Foreskin keratinocyte (primary cell): Measurements from ENCODE around the genes ARID1B and ZDHHC14.

- RAMPAGE, total RNA, result no peak
Measured at GRCh38 chr6:155528846-155529522, 73.3 kb upstream of the NOX3 start.

- RAMPAGE, total RNA, result no peak
Measured at GRCh38 chr6:155782250-155782578, 326.6 kb upstream of the NOX3 start.

DNA sequence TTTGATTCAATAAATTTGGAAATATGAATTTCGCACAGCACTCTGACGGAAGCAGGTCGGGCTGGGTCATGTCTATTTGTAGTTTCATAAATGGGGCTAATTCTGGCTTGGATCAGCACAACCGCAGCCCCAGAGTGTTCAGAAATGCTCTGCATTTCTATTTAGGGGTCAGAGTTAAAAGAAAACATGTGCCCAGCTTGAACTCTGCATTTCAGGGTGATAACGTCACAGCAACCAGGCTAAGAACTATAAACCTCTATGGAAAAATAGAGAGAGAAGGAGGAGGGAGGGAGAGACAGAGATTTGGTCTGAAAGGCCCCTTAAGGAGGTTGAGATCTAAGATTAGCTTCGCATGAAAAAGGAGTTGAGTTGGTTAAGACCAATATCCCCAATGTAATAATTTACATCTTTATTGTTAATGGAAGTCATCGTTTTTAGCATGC is 481.0 kb upstream of the NOX3 start:
- RAMPAGE, total RNA, result no peak

DNA sequence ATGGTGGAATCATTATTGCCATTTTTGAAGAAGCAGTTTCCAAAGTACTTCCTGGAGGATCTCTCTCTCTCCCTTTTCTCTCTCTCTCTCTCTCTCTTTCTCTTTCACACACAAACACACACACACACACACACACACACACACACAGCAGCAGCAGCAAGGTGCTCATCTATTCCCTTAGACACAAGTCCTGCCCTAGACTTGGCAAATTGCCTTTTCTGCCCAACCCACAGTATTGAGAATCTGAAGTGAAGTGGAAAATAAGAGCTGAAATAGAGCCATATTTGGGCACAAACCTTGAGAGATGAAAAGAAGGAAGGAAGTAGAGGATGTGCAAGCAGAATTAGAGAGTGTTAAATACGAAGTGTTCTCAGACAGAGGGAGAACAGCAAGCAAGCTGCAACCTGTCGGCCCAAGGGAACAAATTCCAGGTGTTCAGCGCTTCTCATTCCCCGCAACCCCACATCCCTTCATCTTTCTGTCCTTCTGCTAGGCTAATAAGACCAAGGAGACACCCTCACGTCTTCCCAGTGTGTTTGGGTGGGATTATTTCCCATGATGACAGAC is 557.5 kb upstream of the NOX3 start:
- RAMPAGE, total RNA, result no peak

DNA sequence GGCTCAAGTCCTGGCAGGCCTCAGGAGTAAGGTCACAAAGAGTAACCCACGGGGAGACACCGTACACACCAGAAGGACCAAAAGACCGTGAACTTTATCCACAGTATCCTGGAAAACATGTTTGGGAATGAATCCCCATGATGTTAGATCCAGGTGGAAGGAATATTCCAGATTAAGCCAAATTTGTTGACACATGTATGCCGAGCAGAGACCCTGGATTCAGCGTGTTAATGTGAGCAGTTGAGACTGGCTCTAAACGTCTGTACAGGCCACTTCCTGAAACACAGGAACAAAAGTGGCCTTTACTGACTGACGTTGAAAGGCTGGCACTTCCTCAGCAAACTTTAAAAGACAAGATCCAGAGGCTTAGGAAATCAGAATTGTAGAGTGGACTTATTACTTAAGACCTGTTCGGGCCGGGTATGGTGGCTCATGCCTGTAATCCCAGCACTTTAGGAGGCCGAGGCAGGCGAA is 125.8 kb upstream of the ARID1B start:
- RAMPAGE, total RNA, result no peak

DNA sequence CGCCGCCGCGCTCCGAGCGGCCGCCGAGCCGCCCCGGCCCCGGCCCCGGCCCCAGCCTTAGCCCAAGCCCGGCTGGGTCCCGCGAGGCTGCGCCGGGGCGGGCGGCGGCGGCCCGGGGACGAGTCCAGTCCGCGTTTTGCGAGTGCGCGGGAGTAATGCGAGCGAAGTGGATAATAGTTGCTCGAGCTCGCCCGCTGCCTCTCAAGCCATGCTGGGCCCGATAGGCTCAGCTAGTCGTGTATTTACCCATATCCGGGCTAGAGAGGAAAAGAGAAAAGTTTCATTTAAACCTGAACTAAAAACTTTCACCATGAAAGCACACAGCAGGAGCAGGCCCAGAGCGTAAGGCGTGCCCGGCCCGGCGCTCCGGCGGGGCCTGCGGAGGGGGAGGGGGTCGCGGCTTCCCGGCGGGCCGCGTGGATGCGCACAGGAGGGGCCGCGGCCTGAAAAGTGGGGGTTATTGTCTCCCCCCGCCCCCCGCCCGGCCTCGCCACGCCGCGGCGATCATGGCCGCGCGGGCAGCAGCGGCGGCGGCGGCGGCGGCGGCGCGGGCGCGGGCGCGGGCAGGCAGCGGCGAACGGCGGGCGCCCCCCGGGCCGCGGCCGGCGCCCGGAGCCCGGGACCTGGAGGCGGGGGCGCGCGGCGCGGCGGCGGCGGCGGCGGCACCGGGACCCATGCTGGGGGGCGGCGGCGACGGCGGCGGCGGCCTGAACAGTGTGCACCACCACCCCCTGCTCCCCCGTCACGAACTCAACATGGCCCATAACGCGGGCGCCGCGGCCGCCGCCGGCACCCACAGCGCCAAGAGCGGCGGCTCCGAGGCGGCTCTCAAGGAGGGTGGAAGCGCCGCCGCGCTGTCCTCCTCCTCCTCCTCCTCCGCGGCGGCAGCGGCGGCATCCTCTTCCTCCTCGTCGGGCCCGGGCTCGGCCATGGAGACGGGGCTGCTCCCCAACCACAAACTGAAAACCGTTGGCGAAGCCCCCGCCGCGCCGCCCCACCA is at the start of gene ARID1B:
ARID1B (plus strand) TSS at position 204 of the 1,000 bp plus-strand sequence.
- RAMPAGE, total RNA, result no peak

GRCh38 chr6:156832038-156833130 is 55.2 kb downstream of the ARID1B start:
- RAMPAGE, total RNA, result no peak

DNA sequence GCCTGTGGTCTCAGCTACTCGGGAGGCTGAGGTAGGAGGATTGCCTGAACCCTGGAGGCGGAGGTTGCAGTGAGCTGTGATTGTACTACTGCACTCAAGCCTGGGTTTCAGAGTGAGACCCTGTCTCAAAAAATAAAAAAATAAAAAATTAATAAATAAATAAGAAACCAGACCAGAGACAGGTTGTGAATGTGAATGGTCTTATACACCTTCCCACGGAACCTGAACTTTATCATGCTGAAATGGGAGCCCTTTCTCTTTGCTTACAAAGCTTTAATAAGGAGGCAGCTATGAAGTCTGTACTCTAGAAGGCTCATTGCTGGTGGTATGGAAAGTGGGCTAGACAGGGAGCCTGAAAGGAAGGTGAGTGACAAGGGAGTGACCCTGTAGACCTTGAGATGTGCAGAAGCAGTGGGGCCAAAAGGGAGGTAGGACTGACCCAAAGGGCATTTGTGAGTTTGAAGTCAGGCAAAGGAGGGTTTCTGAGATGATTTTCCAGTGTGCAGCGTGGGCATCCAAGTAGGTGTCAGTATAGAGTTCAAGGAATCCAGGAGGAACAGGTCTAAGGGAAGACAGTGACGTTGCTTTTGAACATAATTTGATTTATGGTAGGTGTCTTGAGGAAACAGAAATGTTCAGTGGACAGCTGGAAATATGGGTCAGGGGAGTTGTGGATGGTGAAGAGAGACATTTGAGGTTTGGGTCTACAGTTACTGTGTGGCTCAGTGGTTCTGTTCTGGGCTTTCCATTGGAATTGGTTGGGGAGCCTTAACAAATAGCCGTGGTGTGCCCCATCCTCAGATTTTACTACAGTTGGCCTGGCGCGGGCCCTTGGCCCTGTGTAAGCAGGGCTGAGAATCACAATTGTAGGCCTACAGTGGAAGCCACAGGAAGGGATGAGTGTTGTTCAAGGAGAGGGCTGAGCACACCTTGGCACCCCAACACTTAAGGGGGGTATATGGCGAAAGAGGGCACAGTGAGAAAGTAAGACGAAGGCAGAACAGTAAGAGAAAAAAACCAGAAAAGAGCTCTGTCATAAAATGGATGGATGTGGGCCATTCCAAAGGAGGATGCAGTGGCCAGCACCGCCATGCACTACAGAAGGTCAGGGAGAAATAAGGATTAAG is 84.7 kb downstream of the ARID1B start:
- RAMPAGE, total RNA, result no peak

GRCh38 chr6:156886366-156886842 is 109.2 kb downstream of the ARID1B start:
- RAMPAGE, total RNA, result no peak

DNA sequence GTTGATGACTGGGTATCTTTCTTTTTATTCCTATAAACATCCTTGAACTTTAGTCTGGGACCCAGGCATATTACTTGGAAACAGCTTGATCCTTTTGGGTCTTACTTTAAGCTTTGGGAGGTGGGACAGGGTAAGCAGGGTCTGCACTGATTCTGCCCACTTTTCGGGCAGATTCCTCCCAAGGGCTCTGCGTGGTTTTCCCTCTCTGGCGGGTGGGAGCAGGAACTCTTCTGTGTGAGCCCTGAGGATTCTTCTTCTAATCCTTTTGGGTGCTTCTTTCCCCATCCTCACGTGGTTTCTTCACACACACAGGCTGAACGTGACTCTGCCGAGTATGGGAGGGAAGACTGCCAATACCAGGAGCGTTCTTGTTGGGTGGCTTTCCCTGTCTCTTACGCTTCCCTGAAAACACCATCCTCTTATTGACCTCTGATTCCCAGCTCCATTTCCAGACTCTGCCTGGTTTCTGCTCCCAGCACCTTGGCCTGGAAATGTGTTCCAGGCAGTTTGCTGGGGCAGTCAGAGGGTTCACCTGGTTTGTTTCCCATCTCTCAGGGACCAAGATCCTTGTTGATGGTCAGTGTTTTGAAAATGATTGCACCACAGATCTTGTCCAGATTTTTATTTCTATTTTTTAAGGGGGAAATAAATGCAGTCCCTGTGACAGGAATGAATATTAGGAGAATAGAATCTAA is 200.7 kb downstream of the ARID1B start:
- RAMPAGE, total RNA, result no peak

DNA sequence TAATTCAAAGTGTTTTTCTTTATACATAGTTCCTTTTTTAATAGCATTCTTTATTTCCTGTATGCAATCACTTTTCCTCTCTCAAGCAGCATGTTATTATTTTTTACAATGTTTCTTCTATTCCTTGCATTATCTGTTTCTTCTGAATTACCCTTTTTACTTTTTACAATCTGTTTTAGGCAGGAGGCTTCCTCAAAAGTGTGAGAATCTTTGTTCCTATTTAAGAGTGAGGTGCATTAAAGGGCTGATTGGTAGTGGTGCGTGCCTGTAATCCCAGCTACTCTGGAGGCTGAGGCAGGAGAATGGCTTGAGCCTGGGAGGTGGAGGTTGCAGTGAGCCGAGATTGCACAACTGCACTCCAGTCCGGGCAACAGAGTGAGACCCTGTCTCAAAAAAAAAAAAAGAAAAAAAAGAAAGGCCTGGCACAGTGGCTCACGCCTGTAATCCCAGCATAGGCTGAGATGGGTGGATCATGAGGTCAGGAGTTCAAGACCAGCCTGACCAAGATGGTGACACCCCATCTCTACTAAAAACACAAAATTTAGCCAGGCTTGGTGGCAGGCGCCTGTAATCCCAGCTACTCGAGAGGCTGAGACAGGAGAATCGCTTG is 205.6 kb downstream of the ARID1B start:
- RAMPAGE, total RNA, result no peak

DNA sequence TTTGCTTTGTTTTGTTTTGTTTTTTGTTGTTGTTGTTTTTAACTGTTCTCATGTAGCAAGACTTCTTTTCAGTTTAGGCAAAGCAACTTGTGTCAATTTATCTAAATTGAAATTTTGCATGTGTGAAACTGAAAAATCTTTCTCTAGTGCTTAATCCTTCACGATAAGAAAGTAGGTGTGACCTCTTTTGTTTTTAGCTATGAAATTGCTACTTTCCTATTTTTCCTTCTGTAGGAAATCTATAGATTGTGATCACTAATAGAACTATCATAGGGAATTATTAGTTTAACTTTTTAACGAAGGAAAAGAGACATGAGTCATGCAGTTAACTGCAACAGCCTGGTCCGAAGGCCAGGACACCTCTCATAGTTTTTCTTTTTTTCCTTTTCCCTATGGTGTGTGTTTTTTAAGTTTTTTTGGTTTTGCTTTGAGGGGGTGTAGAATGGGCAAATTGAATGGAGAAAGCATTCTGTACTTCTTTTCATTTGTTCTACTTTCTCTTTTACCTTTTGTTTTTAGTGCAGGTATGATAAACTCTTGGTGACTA is 233.5 kb downstream of the ARID1B start:
- RAMPAGE, total RNA, result no peak

DNA sequence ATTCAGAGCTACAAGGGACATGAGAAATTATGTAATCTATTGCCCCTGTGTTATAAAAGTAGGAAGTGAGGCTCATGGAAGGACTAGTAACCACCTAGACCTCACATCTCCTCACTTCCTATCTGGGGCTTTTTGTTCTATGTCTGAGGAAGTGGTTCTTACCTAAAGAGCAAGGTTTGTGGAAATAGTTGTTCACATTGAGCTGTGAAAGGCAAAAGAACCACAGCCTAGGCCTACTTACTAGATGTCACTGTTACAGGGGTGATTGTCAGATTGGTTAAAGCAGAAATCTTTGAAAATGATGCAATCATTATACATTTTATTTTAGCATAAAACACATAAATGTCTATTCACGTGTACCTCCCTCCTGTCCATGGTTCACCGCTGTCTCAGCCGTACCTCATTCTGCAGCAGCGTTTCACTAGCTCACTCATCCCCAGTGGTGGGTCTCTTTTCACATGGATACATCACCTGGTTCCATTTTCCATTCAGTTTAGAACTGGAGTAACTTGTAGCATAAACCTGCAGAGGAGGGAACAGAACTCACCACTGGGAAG is 268.8 kb downstream of the TMEM242 start:
- RAMPAGE, total RNA, result no peak

DNA sequence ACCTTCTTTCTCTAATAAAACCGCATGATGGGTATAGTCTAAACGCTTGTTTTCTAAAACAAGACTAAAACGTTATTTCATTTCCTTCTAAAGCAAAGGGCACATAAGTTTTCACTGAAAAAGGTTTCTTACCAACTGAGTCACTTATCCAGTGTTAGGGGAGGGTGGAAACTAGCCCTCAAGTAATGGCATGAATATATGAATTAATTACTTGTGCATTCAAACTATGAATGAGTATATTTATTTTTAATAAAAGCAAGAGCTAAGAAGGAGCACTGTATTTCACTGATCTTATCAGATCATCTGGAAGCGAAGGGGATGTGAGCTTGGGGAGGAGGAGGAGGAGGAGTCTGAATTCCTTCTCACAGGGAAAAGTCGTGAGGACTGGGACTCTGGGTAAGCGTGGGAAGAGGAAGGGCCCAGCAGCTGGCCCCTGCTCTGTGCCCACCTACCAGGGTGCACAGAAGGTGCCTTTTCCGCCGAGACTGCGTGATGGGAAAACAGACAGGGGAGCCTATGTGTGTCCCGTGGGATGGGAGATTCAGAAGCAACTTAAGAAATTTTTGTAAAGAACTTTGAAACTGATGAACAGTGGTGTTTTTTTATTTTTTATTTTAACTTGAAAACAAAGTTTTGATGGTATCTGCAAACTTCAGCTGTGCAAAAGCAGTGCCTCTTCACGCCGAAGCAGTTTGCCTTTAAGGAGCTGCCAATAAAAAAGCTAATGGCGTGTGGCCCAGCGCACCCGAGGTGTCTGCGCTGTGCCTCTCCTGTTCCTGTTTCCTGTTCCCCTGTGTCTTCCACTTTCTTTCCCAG is 178.8 kb downstream of the TMEM242 start:
- RAMPAGE, total RNA, result no peak

- RAMPAGE, total RNA, result no peak
Measured at GRCh38 chr6:157184026-157184682, 139.2 kb downstream of the TMEM242 start.

DNA sequence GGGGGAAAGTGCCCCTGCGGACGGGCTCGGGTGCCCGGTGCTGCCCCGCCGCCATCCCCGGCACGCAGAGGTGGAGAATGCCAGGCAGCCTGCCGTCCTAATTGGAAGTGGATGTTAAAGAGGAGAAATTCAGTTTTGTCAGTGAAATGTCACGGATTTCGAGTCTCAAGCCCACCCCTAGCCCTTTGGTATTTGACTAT is 86.5 kb downstream of the TMEM242 start:
- RAMPAGE, total RNA, result no peak

DNA sequence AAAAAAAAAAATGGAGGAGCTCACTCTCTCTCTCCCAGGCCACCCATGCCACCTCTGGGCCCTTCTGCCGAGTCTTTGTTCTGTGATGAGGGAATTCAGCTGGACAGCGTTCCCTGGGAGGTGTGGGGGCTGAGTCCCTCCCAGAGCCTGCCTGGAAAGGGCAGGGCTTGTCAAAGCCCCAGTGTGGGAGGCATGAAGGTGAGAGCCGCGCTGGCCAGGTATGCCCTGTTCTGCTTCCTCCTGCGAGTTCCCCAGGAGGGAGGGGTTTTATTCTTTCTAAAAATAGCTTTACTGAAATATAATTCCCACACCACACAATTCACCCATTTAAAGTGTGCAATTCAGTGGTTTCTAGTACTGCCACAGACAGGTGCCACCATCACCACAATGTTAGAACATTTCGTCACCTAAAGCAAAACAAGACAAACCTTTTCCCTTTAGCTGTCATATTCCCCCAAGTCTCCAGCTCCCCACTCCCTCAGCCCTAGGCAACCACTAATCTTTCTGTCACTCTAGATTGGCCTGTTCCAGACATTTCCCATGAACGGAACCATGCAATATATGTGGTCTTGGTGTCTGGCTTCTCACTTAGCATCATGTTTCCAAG is 69.5 kb downstream of the TMEM242 start:
- RAMPAGE, total RNA, result no peak

DNA sequence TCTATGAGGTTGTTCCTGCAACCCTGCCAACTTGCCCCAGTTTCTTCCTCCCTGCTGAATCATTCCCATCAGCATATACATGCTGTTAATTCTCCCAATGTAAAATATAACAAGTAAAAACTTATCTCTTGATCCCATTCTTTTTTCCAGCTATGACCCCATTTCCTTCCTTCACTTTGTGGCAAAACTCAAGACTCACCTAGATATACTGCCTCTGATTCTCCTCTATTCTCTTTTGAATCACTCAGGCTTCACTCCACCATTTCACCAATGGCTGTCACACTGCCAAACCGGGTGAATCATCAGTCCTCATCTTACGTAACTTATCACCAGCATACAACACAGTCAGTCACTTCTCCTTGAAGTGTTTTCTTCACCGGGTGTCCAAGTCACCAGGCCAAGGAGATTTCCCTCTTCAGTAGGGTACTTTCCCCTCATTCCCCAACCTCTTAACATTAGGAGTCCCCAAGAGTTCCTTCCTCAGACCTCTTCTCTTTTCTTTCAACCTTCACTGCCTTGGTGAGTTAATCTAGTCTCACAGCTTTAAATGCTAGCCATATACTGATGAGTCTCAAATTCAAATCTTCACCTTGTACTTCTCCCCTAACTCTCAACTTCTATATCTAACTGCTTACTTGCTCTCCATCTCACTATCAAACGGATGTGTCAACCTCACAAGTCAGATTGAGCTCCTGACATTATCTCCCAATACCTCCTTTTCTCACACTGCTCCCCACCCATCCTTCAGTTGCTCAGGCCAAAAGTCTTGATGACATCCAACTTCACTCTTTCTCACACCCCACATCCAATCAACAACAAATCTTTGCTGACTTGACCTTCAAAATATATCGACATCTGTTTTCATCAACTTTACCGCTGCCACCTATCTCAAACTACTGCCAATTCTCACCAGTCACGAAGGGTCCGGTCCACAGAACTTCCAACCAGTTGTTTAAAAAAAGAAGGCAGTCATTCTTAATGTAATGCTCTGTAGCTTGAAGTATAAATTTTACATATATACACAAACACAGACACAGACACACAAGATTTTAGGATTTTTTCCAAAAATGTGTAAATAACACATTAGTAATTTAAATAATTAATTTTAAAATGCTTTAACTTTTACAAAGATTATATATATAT is 5.9 kb downstream of the TMEM242 start:
- RAMPAGE, total RNA, result no peak

GRCh38 chr6:157380744-157381607 is at the start of gene ZDHHC14:
TSS of gene ZDHHC14 (plus strand) at chr6:157381190.
- RAMPAGE, total RNA, result no peak

DNA sequence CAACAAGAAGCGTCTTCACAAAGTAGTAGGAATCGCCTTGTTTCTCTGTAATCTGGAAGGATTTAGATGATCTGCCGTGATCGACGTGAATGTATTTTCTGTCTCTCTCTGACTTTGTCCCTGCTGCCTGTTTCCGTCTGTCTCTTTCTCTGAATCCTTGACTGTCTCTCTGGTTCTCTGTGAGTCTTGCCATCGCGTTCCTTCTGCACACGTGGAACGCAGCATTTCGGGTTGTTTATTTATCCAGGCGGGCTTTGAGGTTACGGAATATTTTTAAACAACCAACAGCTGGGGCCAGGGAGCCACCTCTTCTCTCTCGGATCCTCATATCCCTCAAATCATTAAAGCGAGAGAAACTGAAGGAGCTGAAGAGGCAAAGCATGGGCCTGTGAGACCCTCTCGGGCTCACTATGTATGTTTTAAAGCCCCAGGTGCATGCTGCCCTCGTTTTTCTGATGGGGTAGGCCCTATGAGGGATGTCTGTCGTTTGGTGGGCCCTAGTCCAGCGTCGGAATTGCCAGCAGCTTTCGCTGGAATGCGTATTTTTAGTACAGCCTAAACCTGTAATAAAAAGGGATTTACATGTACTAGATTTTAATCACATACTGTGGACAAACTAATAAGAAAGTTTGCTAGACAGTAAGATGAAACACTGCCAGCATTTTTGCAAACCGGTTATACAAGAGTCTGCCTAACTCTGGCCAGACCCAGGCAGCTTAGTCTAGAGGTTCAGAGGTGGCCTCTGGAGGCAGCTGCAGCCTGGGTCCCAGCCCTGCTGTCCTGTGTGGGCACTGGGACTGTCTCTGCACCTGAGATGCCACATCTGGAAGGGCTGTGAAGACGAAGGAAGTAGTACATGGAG is 216.1 kb downstream of the ZDHHC14 start:
- RAMPAGE, total RNA, result no peak